Endodermal cell (in vitro differentiated cells): ENCODE measurements around the gene BTG3.

GRCh38 chr21:16280662-16281121 lies 550.9 kb downstream of the USP25 start:
- PRO-cap: no peak

- PRO-cap: no peak
Measured at GRCh38 chr21:16538956-16539203, 809.1 kb downstream of the USP25 start.

DNA sequence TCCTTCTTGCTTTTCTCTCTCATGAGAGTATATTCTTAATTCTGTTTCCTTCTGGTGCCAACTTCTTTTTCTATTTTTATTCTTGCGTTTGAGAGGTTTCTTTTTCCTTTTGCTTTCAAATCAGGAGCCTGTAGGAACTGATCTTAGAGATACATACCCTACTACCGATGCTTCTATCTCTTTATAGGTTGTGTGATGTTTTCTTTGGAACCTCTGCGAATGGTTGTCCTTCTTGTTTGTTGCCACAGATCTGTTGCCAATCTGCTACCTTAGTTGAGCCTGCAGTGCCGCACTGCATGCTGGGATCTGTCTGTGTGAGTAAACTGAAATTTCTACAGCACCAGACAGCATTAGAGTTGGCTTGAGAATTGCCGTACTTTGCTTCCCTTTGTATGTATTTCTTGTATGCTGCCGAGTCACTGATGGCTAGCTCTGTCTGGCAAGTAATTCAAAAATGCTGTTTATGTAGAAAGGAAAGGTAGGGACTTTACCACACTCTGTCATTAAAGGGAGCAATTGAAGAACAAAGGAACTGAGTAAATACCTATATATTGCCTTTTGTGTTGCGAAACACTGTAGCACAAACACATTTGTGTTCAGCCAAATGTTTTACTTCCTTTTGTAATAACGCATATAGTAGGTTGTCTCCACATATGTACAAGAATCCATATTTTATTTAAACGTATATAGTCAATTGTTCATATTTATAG lies 857.3 kb downstream of the USP25 start:
- PRO-cap: no peak

DNA sequence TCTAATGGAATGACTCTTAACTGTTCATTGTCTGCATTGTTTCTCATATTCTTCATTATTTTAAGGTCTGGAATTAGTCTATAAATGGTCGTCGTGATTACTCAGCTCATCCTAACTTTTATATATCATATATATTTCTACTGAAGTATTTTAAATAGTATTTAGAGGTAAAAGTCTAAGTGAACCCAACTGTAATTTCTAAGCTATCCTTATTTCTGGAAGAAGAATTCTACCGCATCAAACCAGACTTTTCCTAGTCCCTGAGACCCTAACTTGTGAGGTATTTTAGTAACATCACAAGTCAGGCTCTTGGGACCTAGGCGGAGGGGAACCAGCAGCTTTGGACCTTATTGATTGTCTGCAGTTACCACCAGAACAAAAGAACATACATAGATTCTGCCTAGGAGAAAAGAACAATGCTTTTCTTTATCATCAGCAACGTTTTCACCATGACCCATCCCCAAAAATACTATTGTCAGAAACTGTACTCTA lies 860.3 kb downstream of the USP25 start:
- PRO-cap: no peak

DNA sequence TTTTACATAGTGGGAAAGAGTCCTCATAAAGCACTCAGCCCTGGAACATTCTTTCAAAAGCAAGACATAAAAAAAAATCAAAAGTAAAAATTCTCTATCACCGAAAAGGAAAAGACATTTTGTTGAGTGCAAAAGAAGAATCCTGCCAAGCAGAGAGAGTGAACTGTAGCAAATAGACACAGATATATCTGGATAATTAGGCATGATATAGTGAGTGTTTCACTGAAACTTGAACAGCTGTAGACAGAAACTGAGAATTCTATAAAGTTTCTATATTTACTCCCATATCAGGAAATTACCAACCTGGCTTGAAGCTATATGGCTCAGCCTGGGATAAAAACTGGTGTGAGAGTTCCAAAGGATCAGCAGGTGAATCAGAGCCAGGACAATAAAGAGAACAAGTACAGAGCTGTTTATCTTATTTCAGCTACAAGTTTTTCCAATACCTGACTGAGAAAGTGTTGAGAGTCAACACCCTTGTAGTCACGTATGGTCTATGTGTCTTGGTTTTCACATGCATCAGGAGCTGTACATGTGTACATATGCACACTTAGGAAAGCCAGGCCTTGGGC lies 40.8 kb upstream of the CXADR start:
- PRO-cap: no peak

GRCh38 chr21:17612397-17613209 lies at the start of gene BTG3:
Gene BTG3, minus strand, starts transcription at chr21:17612901.
- PRO-cap: bidirectional peak, plus-strand start at chr21:17613107, minus-strand start at chr21:17612874

GRCh38 chr21:17783795-17784487 lies 35.2 kb downstream of the C21orf91 start:
- PRO-cap: no peak

DNA sequence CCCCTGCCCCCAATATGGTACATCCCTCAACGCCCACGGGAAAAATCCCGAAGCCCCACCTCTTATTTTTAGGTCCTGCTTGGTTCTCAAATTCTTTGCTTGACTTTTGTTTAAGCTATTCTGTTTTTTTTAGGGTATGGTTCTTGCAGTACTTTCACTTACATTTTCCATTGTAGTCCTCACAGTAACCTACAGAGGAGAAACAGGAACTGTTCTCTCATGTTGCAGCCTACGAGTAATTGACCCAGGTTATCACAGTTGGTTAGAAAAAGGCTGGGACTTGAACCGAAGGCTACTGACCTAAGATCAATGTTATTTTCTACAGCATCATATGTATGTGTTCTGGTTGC lies 727 bp upstream of the C21orf91 start:
- PRO-cap: no peak

DNA sequence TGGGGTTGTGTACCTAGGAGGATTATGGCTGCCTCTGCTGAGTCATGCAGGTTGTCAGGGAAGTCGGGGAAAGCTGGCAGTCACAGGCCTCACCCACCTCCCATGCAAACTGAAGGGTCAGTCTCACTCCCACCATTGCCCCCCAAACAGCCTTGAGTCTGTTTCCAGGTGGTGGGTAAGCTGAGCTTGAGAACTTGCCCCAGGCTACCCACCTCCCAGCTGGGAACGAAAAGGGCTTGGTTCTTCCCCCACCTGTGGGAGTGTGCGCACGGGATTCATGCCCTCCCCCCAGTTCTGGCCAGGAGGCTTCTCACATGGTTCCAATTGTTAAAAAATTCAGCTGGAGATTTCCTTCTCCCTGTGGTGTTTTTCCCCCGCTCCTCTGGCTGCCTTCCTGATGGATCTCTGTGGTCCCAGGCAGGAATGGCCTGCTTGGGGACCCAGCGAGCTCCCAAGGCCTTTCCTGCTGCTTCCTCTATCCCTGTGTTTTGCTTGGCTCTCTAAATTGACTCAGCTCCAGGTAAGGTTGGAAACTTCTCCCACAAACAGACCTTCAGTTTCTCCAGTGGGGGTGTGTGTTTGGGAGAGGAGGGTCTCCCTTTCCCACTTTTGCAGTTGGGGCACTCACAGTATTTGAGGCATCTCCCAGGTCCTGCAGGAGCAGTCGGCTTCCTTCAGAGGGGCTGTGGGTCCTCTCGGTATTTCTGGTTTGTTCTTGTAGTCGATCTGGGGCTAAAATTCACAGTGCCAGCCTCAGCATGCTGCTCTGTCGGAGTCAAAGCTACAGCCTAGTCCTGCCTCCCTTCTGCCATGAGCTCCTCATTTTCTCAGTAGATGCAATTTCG lies 82.0 kb upstream of the C21orf91 start:
- PRO-cap: bidirectional peak, plus-strand start at position 660 of the sequence, minus-strand start at position 404 of the sequence

DNA sequence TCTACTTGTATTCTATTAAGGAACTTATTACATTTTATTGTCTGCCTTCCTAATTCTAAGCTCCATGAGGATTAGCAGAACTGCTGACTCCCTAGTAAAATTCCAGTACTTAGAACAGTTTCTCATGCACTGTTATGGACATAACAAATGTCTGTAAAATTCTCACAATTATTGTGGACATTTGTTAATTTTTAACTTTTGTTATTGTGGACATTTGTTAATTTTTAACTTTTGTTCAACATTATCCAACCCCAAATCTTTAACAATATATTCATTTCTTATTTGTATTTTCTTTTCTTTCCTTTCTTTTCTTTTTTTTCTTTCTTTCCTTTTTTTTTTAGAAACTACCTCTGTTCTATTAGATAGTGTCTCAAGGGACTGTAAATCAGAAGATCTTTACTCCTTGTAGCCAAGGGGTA lies 1064.6 kb downstream of the NCAM2 start:
- PRO-cap: no peak

- PRO-cap: no peak
Measured at GRCh38 chr21:25396368-25396659, 211.0 kb downstream of the MRPL39 start.

- PRO-cap: no peak
Measured at GRCh38 chr21:25560156-25560844, 47.0 kb downstream of the MRPL39 start.

GRCh38 chr21:25638807-25639205 lies 252 bp upstream of the JAM2 start:
- PRO-cap: no peak

DNA sequence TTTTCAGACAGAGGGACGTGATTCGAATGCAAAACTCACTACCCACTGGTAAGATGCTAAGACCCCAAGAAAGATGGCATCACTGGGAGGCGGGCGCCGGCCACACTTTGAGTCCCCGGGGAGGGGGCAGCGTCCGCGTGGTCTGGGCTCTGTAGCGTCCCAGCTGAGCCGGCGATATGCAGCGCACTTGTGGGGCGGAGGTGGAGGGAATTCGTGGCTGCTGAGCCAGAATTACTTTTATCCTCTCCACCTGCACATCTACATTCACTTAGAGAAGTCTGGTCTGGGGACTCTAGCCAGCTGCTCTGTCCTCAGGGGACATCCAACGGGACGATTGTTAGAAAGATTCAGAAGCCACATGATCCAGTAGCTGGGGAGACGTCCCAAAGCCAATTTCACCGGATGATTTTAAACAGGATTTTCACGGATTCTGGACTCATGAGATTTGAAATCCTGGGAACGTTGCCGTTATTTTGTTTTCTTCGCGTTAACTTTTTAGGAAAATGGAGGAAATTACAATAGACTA lies 1.2 kb downstream of the JAM2 start:
- PRO-cap: no peak

DNA sequence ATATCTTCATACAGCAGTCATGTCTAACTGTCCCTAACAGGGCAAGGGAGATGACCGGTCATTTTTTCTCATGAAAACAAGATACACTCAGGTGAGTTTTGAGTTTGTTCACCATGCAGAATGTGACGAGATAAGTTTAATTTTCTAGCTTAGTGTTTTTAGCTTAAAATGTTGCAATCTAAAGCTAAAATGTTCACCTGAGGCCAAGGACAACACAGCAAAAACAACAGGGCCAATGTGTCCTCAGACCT lies 144.3 kb downstream of the GABPA start:
- PRO-cap: no peak

DNA sequence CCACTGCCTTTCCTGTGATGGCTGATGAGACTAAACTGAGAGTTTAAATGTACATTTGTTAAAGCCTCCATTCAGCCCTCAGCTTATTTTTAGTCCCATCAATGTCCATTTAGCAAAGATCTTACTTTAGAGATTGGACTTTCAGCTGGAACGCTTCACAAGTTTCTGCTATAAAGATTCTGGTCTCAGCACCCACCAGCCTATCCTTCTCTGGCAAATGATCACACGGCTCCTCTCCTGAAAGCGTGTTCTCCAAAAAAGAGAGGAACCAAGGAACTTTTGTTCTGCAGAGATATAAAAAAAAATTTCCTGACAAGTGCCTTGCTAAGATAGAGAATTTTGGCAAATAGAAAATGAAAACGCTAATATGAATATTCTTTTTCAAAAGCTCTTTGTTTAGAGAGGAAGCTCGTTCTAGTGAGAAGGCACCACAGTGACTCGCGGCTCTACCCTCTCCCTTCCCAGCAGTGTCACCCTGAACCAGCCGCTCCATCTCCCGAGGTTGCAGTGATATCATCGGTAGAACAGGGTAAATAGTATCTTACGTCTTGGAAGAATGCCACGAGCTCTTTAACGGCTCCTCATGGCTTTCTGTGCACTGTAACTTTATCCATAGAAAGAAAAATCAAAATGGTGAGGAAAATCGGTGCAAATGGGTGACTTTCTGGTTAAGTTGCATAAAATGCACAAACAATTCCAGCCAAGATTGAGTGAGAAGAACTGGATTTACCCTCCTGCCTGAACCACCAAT lies 200.1 kb downstream of the APP start:
- PRO-cap: no peak

- PRO-cap: no peak
Measured at GRCh38 chr21:26077430-26078003, 93.1 kb downstream of the APP start.

DNA sequence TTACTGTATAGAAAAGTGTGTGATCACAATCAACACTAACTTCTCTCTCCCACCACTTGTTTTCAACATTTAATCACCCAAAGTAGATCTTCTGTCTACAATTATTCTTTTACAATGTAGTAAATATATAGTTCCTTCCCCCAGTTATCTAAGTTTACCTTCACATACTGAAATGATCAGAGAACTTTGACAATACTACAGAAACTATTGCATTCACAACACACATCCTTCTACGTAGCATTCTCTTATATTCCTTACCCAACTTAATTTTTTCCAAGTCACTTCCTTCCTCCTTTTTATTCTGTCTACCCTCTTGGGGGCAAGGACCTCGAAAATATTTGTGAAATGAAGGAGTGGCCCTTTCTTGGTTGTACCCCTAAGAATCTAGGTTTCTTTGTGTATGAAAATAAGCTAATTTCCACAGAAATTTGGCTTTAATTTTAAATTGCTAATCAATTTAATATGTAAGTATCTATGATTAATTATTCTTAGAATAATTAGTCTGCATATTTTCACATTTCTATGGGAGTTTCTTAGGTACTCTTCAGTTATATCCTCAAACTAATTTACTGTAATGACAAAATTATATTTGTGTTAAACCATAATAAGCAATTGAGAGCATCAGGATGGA lies 9.3 kb downstream of the APP start:
- PRO-cap: no peak

GRCh38 chr21:26167908-26168628 lies 2.5 kb downstream of the APP start:
- PRO-cap: no peak

- PRO-cap: no peak
Measured at GRCh38 chr21:26555590-26556043, 17.5 kb downstream of the CYYR1 start.